ENCODE measurements around a stretch of chr5.

- RAMPAGE, long total RNA: no peak
- RRBS: no CpG with 5 or more reads among the region's 6 CpGs
Measured at GRCh38 chr5:149634017-149634595, 52.8 kb downstream of the ARHGEF37 start.

GRCh38 chr5:149730500-149730696 is 288 bp downstream of the PPARGC1B start:
- RAMPAGE, long total RNA: no peak
- RRBS: 1% methylated on average over 6 of the region's 18 CpGs

GRCh38 chr5:149795835-149796607 is 65.9 kb downstream of the PPARGC1B start:
- RAMPAGE, long total RNA: no peak
- RRBS: no CpG with 5 or more reads among the region's 7 CpGs

DNA sequence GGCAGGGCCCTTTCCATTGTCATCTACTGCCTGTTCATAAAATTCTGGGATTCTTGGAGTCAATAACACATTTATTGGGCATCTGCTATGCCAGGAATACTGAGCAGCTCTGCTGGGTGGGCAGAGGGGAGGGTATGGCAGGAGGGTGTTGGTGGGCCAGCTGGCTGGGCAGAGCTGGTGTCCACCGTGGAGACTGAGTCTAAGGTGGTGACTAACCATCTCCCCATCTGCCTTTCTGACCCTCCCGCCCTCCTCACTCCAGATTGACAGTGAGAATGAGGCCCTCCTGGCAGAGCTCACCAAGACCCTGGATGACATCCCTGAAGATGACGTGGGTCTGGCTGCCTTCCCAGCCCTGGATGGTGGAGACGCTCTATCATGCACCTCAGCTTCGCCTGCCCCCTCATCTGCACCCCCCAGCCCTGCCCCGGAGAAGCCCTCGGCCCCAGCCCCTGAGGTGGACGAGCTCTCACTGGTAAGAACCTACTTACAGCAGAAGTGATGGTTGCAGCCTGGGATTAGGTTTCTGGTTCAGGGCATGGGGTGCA is 96.4 kb downstream of the PPARGC1B start:
- RAMPAGE, long total RNA: no peak
- RRBS: no CpG with 5 or more reads among the region's 8 CpGs

GRCh38 chr5:149895882-149896314 is 48.7 kb downstream of the PDE6A start:
- RAMPAGE, long total RNA: no peak
- RRBS: no CpG with 5 or more reads among the region's 3 CpGs

GRCh38 chr5:149931933-149932786 is 12.4 kb downstream of the PDE6A start:
- RAMPAGE, long total RNA: no peak
- RRBS: no CpG with 5 or more reads among the region's 22 CpGs

- RAMPAGE, long total RNA: no peak
- RRBS: no CpG with 5 or more reads among the region's 5 CpGs
Measured at GRCh38 chr5:150027615-150028227, 27.2 kb downstream of the HMGXB3 start.

DNA sequence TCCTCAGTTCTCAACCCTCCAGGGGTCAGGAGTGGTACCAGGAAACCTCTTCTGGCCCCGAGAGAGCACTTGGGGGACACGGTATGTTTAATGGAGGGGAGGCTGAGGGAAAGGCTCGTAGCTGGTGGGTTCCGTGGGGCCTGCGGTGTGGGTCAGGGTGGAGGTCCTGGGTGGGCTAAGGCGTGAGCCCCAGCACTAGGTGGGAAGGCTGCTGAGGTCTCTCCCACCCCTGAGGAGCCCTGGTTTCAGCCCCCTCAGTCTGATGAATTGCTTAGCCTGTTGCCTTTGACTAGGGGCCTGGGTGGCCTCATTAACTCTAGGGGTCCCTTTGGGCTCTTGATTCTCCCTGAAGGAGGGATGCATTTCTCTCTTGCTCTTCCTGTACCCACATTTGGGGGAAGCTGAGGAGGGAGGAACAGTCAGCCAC is 34.0 kb downstream of the CSF1R start:
- RAMPAGE, long total RNA: no peak
- RRBS: no CpG with 5 or more reads among the region's 6 CpGs

DNA sequence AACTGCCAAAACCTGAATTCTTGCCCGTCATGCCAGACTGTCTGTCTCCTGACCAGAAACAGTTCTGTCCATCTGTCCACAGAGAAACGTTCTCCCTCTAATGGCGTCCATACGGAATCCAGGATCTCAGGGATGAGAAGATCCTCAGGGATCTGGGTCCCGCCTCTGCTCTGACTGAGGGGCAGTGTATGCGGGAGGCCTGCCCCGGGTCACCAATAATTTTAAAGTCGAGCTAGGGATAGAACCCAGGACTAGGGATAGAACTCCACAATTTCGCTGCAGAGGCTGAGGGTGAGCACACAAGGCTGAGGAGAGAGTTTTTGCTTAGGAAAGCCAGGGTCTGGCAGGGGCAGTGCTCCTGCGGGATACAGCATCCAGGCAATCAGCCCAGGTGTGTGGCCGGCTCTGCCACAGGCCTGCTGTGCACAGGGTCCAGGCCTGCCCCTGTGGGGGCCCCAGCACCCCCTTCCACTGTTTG is 8.9 kb downstream of the PDGFRB start:
- RAMPAGE, long total RNA: no peak
- RRBS: no CpG with 5 or more reads among the region's 11 CpGs

- RAMPAGE, long total RNA: no peak
- RRBS: no CpG with 5 or more reads among the region's 3 CpGs
Measured at GRCh38 chr5:150168862-150169296, 2.3 kb downstream of the CDX1 start.

DNA sequence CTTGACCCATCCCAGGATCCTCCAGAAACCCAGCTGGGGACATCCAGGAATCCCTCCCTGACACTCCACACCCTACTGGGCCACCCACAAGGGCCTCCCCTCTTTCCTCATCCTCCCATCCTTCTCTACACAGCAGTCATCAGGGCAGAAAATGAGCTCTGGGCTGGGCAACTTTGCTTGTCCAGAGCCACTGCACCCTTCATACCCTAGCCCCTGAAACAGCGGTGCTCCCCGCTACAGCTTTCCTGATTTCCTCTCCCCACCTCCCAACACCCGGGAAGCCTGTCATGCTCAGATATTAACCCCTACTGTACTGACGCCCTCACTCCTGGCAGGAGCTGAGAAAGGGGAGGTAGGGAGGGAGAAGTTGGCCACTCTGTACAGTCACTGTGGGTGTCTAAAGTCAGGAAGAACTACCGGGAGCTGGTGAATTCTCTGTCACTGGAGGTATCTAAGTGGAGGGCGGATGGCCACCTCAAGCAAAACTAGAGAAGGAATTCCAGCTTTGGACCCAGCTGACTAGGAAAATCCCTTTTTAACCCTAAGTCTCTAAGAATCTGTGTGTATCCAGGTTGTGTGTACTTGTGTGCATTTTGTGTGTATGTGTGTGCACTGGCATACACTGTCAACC is 760 bp downstream of the CAMK2A start:
- RAMPAGE, long total RNA: no peak
- RRBS: no CpG with 5 or more reads among the region's 6 CpGs

DNA sequence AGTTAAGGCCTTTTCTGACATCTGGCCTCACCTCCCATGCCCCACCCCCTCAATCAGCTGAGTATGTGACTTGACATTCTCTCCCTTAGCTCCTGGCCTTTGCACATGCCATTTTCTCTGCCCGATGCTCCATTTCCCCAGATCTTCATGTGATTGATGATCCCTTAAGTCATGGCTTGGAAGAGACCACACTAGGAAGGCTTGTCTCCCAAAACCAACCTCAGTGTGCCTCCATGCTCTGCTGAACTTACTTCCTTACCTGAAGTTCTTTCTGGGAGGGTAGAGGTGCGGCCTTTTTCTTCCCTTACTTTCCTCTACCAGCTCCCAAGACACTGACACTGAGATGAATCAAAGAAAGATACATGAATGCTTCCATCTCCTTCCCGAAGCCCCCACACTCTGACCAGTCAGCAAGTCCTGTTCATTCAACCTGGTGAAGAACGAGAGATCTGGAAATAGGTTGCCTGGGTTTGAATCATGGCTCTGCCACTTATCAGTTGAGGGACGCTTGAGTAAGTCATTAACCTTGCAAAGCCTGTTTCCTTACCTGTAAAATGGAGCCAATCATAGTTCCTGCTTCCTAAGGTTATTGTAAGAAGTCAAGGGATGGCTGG is 17.4 kb upstream of the TCOF1 start:
- RAMPAGE, long total RNA: no peak
- RRBS: no CpG with 5 or more reads among the region's 5 CpGs

DNA sequence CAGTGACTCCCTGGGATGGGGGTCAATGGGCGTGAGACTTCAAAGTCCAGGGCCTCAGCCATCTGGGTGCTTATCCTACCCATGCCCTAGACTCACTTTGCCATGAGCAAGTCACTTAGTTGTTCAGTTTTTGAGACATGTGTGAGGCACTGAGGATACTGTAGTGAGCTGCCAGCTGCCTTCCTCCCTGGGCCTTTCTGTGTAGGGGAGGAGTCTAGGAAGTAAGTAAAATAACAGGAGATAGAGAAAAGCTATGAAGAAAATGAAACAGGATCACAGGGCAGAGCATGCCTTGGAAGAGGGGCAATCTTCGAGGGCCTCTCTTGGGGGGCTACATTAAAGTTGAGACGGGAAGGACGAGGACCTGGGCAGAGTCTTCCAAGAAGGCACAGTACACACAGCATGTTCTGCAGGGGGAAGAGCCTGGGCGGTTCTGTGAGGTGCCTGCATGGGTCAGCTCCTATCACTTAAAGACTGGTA is 5.9 kb downstream of the TCOF1 start:
- RAMPAGE, long total RNA: no peak
- RRBS: no CpG with 5 or more reads among the region's 5 CpGs

DNA sequence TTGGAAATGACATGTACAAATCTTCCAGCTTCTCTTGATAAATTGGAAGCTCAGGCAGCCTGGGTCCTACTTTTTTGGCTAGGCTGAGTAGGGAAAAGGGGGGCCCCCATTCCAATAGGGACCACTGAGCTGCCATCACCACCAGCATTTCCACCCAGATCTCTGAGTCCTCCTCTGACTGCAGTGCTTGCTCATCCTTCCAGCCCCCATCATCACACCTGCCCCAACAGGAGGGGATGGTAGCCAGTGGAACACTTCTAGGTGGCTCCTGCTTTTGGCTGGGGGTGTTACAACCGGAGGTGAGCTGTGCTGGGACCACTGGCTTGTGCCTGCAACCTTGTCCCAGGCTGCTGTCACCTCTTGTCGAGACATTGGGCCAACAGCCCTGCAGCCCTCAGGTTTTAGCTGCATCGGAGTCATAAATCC is 24.9 kb downstream of the TCOF1 start:
- RAMPAGE, long total RNA: no peak
- RRBS: no CpG with 5 or more reads among the region's 3 CpGs

DNA sequence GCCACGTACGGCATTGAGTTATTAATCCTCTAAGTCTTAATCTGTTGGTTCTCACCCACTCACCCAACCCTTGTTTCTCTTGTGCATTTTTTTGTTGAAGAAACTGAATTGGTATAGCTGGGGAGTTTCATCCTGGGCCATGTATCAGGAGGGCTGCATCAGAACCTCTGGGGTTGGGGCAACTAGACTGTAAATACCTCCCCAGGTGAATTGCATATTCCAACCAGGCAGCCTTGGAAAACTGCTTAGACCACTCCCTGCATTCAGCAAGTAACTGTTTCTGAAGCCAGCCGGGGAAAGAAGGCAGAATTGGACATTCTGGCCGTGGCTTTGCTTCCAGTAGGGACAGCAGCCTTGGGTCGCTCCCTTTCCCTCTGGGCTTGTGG is 25.5 kb downstream of the CD74 start:
- RAMPAGE, long total RNA: no peak
- RRBS: no CpG with 5 or more reads among the region's 5 CpGs

GRCh38 chr5:150395576-150396265 is 17.0 kb downstream of the CD74 start:
- RAMPAGE, long total RNA: no peak
- RRBS: no CpG with 5 or more reads among the region's 6 CpGs

- RAMPAGE, long total RNA: no peak
- RRBS: no CpG with 5 or more reads among the region's 3 CpGs
Measured at GRCh38 chr5:150401461-150401648, 11.4 kb downstream of the CD74 start.

DNA sequence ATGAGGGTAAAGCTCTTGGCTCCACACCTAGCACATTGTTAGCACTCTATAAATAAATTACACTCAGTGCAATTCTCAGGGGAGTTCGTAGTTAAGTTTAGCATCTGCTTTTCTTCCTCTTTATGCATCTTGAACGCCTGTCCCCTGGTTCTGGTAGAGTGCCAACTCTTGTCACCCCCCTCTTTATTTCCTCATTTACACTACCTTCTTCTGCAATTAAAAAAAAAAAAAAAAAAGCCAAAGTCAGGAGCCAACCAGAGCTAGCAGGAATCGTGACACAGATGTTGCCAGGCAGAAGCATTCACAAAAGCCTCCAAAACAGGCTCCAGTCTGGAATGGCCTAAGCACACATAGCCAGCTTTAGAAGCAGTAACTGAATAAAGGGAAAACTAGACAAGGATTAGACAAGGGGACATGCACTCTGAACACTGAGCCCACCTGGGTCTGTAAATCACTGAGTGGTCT is 2.2 kb downstream of the CD74 start:
- RAMPAGE, long total RNA: no peak
- RRBS: no CpG with 5 or more reads among the region's 3 CpGs

DNA sequence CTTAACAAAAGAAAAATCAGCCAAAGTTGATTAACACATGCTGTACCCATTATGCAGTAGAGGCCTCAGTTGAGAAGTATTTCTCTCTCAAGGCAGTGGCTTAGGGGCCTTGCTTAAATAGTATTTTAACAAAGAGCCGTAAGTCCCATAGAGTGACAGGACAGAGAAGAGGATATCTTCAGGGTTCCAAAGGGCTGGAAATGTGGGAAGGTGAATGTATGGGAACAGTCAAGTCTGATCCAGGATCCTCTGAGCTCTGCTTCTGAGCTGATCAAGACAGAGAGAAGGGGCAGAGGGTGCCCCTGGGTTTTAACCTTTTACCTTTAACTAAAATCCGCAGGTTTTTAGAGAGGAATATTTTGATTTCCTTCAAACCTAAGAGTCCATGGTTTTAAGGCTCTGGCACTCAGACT is 597 bp upstream of the CD74 start:
- RAMPAGE, long total RNA: no peak
- RRBS: no CpG with 5 or more reads among the region's 2 CpGs

GRCh38 chr5:150443242-150443822 is 6.2 kb downstream of the RPS14 start:
- RAMPAGE, long total RNA: no peak
- RRBS: no CpG with 5 or more reads among the region's 10 CpGs

Data from kidney epithelial cell (primary cell).